Metanephros (tissue), 2 donors: ENCODE measurements around a stretch of chr2.

DNA sequence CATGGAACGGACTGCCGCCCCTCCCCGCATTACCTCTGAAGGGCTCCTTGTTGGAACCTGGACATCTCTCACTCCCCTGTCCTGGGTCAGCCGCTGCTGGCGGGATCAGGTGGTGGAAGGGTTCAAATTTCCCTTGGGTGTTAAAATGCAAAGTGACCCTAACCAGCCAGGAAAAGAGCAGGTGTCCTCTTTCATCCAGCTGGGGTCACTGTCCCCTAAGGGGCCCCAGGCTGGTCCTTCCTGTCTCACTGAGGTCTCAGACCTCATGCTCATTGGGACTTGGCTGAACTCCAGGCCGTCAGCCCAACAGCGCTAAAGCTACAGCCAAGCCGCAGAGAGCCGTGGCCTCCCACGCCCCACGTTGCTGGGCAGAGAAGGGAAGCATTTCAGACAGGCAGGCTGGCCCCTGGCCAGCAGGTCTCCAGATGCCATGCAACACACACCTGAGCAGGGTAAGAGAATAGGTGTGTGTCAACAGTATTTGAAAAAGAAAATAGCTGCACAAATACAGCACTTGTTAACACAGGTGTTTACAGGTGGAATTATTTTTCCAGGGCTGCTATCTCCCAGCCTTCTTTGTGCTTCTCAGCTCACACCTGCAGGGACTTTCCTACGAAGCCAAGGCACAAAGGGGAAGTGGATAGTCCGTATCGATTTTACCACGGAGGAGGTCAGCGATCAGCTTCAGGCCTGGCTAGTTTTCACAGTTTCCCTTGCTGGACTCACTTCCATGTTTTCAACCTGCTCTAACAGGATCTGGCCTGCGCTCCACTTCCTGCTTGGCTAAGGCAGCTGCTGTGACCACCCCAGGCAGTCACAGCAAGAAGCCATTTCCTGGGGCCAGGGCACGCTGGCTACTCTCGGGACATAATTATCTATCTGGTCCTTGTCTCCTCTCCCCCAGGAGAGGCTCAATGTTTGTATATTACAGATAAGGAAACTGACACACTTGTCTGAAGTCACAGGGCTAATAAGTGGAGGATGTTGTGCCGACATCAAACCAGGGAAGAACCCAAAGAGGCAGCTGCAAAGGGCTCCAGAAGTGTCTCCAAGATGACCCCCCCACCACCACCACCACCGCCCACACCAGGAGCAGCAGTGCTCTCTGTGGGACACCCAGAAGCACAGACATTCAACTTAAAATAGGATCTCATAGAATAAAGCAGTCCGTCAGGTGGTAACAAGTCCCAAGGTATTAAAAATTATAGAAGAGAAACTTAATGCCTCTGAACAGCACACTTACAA is 156.0 kb upstream of the ID2 start:
- RAMPAGE, long total RNA: no peak

GRCh38 chr2:8567018-8567480 is 114.8 kb upstream of the ID2 start:
- RAMPAGE, long total RNA: no peak

- RAMPAGE, long total RNA: no peak
These were observed 107.4 kb upstream of the ID2 start for GRCh38 chr2:8574233-8575041.

GRCh38 chr2:8575042-8575716 is 106.7 kb upstream of the ID2 start:
- RAMPAGE, long total RNA: no peak

GRCh38 chr2:8581086-8581977 is 100.5 kb upstream of the ID2 start:
- RAMPAGE, long total RNA: no peak

GRCh38 chr2:8659082-8659964 is 22.5 kb upstream of the ID2 start:
- RAMPAGE, long total RNA: no peak

- RAMPAGE, long total RNA: no peak
These were observed 3.9 kb upstream of the ID2 start for GRCh38 chr2:8677609-8678605.

DNA sequence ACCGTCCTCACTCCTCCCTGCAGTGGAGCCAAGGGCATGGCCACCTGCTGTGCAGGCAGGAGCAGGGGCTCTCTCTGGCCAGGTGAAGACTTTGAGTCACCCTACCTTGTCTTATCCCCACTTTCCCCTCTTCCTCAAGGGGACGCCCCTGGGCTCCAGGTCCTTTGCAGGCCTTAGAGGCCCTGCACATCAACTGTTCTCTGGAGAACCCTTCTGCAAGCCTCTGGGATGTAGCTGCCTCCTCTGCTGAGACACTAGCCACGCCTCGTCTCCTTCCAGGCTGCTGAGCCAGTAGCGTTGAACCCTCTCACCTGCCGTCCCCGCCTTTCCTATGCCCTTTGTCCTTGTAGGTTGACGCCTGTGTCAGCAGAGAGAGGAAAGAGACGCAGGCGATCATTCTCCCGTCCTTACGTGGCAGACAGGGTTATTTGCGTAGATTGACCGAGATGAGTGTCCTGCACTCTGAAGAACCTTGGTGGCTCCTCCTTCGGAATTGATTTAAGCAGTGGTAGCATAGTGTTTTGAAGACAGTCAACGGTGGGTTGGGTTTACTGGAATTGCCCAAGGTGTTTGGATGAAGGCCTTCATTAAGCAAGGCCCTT is 27.7 kb downstream of the ID2 start:
- RAMPAGE, long total RNA: no peak

GRCh38 chr2:8729675-8730473 is 48.0 kb downstream of the ID2 start:
- RAMPAGE, long total RNA: no peak

DNA sequence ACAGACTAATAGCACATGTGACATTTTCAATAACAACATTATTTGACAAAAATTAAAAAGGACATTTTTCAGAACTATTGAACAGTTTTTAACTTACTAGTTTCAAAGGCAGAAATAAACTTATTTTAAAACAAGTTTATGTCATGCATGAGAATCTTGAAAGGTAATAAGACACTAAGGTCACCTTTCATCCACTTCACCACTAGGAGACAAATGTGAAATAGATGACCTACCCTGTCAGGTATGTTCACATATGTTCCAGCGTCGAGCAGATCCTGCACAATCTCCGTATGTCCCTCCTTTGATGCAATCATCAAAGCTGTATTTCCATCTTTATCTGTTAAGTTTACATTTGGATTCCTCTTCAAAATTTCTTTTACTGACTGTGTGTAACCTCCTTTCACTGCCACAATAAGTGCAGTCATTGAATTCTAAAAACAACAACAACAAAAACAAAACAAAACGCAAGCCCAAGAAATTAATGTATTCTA is 34.7 kb downstream of the KIDINS220 start:
- RAMPAGE, long total RNA: no peak

GRCh38 chr2:8863269-8864082 is 26.1 kb upstream of the KIDINS220 start:
- RAMPAGE, long total RNA: no peak

DNA sequence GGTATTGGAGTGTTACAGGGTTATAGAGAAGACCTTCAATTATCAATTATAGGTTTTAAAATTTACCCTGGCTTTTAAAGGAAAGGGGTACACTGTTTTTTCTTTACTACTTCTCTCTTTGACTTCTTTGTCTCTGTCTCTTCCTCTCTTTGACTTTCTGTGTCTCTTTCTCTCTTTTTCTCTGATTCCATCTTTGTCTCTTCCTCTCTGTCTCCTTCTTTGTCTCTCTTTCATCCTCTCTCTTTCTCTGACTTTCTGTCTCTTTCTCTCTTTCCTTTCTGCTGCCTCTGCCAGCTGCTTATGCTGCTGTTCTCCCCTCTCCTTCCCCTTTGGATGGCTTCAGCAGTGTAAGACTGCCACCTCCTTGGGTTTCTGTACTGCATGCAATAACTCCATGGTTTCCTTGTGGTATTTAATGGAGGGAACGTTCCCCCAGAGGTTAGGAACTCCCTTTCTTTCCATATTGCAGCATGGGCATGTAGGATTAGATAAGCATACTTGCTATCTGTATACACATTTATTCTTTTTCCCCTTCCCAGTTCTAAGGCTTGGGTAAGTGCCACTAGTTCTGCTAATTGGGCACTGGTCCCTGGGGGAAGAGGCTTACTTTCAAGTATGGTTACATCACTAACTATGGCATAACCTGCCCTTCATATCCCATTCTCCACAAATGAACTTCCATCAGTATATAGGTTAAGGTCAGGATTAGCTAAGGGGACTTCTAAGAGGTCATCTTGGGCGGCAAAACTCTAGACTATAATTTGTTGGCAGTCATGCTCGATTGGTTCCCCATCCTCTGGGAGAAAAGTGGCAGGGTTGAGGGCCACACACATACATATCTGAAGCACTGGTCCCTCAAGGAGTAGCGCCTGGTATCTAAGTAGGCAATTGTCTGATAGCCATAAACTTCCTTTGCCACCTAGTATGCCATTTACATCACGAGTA is 59.9 kb upstream of the KIDINS220 start:
- RAMPAGE, long total RNA: no peak

DNA sequence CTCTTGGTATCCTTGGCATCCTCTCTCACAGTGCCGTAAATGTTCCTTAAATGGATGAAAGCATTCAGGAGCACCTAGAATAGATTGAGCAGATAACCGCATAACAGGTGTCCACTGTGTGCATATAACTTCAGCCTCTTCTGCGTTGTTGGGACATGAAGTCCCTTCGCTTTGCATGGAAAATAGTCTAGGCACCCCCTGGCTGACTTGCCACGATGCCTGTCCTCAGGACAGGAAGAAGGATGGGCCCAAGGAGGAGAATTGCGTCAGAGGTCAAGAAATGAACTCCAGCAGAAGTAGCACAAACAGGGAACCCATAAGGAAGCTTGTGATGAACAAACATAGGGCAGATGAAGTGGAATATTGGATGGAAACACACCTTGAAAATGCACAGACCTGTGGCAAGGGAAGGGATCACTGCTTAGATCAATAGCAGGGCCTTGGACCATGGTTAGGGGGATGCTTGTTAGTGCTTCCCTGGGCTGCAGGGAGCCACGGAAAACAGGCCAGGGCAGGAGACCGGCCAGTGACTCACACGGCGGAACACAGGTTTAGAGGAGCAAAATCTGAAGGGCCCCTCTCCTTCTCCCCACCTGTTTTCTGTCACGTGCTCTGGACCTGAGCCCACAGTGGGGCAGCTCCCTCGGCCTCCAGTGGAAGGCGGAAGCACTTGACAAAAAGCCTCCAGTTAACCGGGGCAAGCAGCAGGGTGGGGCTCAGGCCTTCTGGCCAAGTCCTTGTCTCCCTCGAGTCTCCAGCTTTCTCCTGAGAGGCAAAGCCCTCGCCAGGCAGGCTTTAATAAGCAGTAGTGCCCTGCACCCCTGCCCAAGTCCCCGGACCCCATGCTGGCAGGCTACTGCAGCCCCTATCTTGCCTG is 99.2 kb upstream of the ASAP2 start:
- RAMPAGE, long total RNA: no peak

GRCh38 chr2:9190889-9191600 is 15.6 kb upstream of the ASAP2 start:
- RAMPAGE, long total RNA: no peak

- RAMPAGE, long total RNA: no peak
These were observed 3.4 kb downstream of the ASAP2 start for GRCh38 chr2:9209914-9210517.

DNA sequence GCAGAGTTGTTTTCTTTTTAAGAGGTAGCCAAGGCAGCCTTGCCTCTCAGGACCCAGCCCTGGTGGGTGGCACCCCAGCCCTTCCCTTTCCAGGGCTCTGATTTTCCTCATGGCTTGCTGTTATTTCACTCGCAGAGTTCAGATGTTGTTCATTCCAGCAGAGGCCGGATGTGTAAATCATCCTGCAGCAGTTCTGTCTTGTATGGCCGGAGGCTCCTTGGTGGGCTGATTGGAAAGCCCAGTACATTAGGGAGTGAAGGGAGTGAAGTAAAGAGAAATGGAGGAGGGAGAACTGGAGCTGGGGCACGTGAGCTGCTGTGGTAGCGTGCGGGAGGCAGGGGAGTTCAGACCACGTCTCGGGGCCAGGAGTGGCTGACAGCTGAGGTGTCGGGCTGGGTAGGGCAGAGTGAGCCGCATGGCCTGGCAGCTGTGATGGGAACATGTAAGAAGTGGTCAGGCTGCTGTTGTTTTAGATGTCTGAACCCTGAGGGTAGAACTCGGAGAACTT is 28.8 kb downstream of the ASAP2 start:
- RAMPAGE, long total RNA: no peak

DNA sequence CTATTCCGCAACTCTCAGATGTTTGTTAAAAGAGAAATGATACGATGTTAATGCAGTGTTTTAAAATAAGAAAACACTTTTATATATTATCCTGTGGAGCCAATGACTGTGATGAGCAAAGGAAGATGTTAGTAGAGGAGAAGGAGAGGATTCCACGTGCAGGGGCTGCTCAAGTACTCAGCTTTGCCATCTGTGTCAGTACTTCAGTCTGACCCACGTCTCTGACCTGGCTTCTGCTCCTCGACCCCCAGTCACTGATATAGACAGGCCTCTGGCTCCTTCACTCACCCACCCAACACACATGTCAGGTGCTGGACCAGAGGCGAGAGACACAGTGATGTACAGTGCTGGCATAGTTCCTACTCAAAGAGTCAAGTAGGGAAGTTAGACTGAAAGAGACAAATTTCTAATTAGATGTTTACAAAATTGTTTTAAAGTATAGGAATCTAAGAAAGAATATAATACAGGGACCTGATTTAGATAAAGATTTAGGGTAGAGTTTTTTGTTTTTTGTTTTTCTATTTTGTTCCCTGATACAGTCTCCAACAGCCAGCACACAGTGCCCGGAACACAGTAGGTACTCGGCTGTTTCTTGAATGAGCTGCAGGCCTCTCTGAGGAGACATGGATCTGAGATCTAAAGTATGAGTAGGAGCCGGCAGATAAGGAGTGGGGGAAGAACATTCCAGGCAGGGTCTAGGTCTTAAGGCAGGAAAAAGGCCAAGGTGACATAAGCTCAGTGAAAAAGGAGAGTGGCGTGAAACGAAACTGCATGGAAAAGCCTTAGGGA is 94.7 kb downstream of the ITGB1BP1 start:
- RAMPAGE, long total RNA: no peak

DNA sequence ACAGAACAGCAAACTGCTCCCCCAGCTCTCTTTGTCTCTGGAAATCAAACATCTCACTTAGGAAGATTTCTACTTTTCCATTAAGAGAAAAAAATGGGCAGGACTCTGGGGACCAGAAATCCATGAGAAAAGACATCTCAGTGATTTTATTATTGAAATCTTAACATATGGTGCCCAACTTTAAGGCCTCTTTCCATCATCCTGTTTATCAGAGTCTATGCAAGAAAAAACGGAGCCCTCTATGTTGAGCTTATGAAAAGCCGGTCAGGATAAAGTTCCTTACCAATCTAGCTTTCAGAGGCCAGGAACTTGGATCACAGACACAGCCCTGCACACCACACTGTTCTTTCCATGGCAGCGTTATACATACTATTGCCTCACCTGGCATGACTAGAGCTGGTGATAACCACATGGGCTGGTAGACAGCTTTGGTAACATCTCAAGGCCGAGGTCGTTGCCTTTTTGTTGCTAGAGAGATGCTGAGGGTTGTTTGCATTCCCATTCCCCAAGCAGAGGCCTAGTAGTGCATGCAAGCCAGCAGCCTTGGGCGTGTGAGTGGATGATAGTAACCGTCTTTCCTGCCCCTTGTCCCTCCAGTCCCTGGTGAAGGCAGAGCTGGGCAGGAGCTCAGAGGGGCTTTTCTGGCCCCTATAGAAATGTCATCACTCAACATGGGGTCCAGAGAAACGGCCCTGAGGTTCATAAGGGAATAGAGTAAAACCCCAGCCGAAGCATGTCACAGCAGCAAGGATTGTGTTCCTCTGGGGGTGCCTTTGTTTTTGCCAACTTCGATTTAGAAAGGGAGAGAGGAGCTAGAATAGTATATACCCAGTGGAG is 78.0 kb downstream of the ITGB1BP1 start:
- RAMPAGE, long total RNA: no peak

- RAMPAGE, long total RNA: no peak
These were observed 50.1 kb downstream of the ITGB1BP1 start for GRCh38 chr2:9373107-9373733.

- RAMPAGE, long total RNA: no peak
These were observed 48.7 kb downstream of the ITGB1BP1 start for GRCh38 chr2:9374473-9375105.